ENCODE measurements around the gene RNF187.

DNA sequence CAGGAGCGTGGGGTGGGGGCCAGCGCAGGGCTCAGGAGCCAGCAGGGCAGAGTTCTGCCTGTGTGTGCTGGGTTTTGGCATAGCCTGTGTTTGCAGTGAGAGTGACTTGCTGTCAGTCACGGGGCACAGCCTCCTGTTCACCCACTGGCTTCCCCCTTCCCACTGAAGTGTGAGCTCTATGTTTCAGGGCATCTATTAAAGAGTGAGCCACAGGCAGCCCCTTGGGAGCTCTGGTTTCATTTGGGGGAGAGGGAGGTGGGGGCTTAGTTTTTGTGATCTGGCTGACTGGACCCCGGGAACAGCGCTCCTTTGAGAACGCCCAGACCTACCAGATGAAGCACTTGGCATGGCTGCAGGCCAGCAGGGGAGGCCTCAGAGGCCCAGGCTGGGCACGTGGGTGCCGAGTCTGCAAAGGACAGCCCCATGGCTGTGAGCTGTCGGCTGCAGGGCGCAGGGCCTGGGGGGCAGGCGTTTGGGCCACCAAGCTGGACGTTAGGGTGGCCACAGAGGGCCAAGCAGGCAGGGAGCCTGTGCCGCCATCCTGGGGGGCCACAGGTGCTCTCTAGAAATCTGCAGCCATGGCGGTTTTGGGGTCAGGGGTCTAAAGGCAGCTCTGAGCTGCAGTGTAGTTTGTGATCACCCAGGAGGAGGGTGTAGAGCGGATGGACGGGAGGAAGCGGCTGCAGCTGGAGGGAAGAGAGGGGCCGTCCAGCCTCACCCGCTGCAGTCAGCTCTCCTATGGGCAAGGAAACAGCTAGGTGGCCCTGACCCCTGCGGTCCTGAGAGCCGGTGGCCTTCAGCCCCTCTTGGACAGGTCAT is 10.8 kb downstream of the IBA57 start:
- PRO-cap: no peak

DNA sequence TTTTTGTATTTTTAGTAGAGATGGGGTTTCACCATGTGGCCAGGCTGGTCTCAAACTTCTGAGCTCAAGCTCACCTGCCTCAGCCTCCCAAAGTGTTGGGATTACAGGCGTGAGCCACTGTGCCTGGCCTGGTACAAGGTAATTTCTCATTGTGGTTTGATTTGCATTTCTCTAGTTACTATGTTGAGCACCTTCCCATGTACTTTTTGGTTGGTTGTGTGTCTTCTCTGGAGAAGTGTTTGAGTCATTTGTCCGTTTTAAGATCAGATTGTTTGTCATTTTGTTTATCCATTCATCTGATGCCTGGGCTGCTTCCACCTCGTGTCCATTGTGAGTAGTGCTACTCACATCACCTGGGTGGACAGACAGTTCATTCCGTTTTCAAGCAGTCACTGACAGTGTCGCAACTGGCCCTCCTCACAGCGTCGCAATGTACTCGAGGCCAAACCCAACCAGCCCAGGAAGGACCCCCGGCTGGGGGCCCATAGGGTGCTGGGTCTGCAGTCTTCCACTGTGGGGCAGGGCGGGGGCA is 16.2 kb upstream of the OBSCN start:
- PRO-cap: no peak

DNA sequence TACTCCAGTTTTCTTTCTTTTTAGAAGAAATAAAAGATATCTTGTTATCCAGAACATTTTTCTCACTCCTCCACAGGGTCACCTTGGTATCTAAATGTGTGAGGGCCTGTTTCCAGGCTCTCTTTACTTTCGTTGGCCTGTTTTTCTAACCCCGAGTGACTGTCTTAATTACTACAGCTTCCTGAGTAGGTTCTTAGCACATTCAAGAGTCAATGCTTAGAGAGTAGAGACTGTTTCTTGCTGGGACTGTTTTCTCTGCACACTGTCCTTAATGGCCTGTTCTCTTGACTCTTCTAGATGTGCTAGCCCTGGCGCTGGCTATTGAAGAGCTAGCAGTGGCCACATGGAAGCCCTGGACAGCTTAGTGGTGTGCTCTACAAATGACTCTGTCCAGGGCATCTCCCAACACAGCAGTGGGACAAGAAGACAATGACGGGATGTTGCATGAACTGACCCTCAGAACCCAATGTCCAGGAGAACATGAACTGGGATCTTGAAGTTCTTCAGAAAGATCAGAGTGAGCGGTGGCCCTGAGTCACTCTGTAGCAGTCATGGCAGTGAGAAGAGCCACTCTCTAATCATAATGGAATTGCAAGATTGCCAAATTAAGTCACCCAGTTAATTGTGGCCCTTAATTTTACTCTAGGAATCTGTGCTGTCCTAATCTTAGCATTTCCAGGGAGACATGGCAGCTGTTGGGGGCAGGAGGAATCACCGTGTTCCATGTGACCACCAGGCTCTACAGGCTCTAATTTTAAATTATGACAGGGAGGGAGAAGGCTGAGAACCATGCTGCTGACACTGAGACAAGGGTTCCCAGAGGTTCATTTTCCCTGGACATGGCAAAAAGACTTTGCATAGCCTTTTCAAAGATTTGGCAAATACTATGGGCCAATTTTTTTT is 10.3 kb upstream of the OBSCN start:
- PRO-cap: no peak

- PRO-cap: no peak
Observed at GRCh38 chr1:228267892-228268453, 60.1 kb downstream of the OBSCN start.

DNA sequence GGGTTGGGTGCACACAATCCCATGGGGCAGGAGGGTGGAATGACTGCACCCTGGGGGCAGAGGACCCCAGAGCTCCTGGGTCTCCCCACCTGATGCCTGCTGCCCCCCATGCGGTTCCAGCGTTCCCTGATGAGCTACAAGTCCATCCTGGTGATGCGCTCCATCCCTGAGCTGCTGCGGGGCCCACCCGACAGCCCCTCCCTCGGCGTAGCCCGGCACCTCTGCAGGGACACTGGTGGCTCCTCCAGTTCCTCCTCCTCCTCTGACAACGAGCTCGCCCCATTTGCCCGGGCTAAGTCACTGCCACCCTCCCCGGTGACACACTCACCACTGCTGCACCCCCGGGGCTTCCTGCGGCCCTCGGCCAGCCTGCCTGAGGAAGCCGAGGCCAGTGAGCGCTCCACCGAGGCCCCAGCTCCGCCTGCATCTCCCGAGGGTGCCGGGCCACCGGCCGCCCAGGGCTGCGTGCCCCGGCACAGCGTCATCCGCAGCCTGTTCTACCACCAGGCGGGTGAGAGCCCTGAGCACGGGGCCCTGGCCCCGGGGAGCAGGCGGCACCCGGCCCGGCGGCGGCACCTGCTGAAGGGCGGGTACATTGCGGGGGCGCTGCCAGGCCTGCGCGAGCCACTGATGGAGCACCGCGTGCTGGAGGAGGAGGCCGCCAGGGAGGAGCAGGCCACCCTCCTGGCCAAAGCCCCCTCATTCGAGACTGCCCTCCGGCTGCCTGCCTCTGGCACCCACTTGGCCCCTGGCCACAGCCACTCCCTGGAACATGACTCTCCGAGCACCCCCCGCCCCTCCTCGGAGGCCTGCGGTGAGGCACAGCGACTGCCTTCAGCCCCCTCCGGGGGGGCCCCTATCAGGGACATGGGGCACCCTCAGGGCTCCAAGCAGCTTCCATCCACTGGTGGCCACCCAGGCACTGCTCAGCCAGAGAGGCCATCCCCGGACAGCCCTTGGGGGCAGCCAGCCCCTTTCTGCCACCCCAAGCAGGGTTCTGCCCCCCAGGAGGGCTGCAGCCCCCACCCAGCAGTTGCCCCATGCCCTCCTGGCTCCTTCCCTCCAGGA is 35.4 kb downstream of the TRIM11 start:
- PRO-cap: no peak

- PRO-cap: no peak
Observed at GRCh38 chr1:228379204-228379586, 27.4 kb downstream of the TRIM11 start.

DNA sequence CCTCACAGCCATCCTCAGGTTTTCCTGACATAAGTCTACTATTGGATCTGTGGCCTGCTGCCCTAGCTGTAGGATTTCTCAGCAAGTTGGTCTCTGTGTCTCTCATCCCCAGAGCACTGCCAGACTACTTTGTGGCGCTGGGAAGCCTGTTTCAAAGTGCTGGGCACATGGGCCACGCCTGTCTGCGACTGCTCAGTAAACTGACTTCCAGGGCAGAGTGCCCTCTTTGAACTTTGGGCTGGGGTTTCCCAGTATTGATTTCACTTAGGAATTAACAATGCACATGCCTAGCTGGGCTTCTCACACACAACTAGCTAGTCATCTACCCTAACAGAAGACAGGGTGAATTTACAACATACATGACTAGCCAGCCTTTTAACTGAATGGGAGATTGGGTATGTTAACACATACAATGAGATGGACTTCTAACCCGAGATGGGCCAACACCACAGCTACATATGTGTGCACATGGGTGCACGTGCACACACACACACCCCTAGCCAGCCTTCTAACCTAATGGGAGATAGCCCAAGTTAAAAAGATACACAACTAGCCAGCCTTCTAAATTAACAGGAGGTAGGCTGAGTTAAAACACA is 1.7 kb downstream of the H3-4 start:
- PRO-cap: no peak

DNA sequence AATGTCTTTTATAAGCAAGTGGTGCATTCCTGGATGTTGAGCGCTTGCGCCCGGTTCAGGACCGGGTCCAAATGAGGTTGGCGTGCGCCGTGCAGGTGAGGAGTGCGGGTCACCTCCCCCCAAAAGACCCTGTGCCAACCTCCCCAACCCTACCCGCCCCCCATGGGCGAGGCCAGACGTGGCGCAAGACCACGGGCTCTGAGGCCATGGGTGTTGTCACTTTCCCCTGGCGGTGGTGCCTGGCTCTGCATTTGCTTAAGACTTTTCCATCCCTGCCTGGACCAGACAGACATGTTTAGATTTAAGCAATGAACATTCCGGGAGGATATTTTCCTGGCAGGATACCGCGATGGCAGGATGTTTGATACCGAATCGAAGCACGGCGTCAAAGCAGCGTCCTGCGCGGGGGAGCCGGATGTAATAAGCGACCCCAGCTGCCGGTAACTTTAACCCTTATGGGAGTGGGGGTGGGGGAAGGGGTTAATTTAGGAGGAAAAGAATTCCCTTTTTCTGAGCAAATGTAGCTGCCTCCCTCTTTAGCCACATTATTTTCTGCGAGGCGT is 1.3 kb downstream of the H2BC26 start:
- PRO-cap: no peak

GRCh38 chr1:228463553-228464110 is 5.7 kb downstream of the H2BC26 start:
- PRO-cap: no peak

DNA sequence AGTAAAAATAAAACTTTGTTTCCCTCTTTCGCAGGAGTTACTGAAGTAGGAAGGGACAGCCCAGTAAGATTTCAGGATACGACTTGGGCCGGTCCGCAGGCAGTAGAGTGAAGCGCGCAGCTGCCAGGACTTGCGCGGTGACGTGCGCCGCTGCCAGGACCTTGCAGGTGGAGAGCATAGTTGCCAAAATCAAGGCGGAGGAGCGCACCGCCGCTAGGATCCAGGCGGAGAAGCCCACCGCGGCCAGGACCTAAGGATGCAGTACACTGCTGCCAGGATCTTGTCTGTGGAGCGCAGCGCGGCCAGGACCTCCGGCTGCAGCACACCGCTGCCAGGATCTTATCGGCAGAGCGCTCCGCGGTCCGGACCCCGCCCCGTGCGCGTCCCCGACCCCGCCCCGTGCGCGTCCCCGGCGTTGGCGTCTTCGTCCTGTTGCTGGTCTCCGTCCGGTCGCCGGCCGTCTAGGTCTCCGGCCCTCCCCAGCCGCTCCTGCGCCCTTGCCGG is at the start of gene RNF187:
Gene RNF187 (plus strand): TSS at position 415 of the 504 bp plus-strand sequence.
- PRO-cap: bidirectional peak, plus-strand start at position 427 of the sequence, minus-strand start at position 106 of the sequence

DNA sequence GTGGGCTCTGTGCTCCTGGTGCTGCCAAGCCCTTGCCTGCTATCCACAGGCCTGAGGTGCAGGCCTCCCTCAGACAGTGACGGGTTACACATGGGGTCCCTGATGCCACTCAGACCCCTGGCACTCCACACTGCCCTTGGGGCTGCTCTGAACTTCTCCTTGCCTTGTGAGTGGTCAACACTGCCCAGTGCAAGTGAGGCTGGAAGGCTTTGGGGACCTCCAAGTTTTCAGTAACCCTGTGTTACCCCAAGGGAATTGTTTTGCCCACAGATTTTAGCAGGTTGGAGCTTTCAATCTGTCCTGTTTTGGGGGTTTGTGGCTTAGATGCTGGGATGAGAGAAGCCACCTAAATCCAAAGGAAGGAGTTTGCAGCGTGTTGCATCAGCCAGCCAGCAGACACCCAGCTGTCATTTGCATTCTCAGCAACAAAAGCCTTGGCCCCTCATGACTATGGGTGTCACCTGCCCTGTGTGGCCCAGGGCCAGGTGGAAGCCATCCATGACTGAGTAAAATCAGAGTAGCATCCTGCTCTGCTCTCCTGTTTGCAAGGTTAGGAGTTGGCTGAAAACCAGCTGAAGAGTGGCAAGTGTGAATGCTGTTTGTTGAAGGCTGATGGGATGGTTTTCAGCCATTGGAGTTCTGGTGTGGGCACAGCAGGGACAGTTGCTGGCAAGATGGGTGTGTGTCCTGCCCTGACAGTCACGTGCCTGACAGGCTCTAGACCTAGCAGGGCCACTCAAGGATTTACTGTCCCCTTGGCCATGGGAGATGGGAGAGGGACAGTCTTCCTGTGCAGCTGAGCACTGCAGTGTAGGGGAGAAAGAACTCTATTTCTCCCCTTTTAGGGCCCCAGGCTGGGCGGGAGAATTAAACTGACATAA is 3.3 kb downstream of the RNF187 start:
- PRO-cap: no peak

DNA sequence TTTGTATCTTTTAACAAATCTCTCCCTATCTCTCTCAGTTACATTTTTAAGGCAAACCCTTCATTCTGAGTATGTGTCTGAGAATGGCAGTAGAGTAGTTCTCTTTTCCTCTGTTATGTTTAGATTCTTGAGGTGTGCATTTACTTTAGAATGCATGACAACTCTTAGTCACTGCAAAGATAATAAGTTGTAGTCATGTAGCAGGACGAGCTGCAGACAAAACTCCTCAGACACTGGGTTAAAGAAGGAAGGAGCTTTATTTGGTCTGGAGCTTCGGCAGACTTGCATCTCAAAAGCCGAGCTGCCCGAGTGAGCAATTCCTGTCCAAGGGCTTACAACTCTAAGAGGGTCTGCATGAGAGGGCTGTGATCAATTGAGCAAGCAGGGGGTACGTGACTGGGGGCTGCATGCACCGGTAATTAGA is 114.8 kb downstream of the RHOU start:
- PRO-cap: no peak

- PRO-cap: no peak
Observed at GRCh38 chr1:228930508-228931182, 195.4 kb downstream of the RHOU start.

DNA sequence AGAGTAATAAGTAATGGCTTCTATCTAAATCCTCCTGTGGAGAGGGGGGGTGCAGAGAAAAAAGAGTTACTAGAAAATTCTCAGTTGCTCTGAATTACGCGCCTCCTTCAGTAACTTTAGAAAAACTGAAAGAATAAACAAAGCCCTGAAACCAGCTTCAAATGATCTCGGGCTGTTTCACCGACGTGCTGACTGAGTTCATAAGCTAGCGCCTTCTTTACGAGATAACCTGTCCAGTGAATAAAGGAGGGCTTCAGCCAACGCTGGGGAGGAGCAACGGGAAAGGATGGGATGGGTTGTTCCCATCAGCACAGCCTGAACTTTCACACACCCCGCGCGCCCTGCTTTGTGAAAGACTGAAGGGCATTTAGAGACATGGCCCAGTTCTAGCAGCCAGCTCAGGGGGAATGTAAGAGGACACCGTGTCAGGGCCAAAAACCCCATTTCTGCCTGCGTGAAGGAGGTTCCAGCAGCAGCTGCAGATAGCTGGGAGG is 255.2 kb upstream of the RAB4A start:
- PRO-cap: no peak

- PRO-cap: no peak
Observed at GRCh38 chr1:229032393-229032809, 238.5 kb upstream of the RAB4A start.

GRCh38 chr1:229091315-229091664 is 179.6 kb upstream of the RAB4A start:
- PRO-cap: no peak

GRCh38 chr1:229109321-229109804 is 161.5 kb upstream of the RAB4A start:
- PRO-cap: no peak

- PRO-cap: no peak
Observed at GRCh38 chr1:229209510-229210407, 61.2 kb upstream of the RAB4A start.

DNA sequence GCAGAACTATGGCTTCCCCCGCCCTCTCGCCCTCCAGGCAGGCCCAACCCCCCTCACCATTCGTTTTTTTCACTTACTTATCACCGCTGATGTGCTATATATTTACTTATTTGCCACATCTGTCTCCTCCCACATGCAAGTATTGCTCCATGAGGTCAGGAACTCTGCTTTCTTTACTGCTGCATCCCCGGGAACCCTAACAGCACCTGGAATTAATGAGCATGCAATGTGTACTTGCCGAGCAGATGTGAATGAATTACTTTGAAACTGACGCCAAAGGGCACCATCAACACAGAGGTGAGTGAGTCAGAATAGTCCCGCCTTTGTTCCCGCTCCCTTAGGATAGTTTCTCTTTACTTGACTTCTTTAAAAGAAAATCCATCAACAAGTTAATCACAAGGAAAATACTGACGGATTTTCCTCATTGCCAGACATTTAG is 17.7 kb upstream of the RAB4A start:
- PRO-cap: no peak

- PRO-cap: no peak
Observed at GRCh38 chr1:229270397-229270901, 462 bp upstream of the RAB4A start.